Thoracic aorta (tissue), 1 donor: ENCODE measurements around the gene CIB1.

- RAMPAGE, long total RNA, result no peak
These were observed 30.8 kb downstream of the IDH2 start for GRCh38 chr15:90071501-90071738.

- RAMPAGE, long total RNA, result no peak
These were observed 47.5 kb upstream of the SEMA4B start for GRCh38 chr15:90153624-90154040.

DNA sequence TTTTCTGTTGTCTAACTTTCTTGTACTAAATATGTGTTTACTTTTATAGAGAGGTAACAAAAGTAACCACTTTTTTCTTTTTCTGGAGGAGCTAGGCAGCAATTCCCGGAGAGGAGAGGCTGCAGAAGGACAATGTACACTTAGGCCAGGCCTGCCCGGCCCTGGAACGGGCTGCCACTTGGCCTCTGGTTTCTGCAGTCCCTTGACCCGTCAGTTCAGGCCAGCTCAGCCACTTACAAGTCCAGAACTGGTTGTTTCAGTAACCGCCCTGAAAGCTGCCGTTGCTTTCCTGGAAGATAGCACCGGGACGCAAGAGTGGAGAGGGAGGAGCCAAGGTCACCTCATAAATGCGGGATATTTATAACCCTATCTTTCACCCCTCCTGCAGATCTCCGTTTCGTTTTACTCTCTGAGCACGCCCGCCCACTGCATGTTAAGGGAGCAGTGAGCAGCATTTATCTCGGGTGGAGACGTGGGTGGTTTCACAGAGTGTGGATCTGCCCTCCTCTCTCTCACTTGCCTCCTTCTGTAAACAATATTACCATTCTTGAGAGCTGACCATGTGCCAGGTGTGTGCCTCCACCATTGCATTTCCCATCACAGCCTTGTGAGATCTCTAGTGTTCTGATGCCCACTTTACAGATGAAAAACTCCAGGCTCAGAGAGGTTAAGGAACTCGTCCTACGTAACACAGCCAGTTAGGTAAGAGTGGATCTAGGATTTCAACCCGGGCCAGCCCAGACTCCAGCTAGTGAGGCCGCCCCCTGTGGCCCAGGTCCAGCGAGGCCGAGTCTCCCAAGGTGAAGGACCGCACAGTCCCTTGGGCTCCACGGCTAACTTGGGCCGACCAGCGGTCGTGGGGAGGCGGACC lies 17.0 kb upstream of the SEMA4B start:
- RAMPAGE, long total RNA, result no peak

DNA sequence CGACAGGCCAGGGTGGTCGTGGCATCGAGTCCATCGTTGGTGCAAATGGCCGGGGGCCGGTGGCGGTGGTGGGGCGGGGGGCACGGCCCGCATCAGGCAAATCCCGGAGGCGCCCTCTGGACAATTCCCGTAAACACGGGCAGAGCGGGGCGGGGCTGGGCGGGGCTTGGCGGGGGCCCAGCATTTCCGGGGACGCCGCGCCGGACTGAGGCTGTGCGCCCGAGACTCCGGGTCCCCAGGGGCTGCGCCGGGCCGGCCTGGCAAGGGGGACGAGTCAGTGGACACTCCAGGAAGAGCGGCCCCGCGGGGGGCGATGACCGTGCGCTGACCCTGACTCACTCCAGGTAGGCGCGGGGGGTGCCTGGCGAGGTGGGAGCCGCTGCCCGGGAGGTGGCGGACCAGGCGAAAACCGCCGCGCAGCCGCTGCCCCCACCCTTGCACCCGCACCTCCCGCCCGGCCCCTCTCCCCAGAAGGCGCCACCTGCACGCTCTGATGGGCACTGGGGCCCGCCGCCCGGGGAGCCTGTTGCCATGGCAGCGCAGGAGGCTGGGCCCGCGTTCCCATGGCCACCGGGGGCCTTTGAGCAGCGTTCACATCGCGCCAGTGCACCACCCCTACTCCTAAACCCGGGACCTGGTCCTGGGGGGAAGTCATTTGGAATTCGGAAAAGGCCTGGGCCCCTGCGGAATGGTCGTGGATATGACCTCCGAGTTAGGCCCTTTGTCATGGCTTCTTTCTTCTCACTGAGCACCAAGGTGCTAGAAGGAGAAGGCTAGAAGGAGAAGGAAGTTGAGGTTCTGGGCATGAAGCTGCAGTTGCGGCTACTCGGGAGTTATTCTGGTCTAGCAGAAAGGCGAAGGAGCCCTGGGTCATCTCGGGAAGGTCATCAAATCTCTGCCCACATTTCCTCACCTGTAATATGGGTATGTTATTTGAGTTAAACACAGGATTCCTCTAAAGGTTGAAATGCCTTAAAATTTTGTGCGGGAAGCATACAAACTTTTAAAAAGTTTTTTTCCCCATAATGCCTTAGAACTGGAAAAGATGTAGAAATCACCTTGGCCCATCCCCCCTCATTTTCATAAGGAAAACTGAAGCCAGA lies 16.0 kb upstream of the SEMA4B start:
- RAMPAGE, long total RNA, result no peak

DNA sequence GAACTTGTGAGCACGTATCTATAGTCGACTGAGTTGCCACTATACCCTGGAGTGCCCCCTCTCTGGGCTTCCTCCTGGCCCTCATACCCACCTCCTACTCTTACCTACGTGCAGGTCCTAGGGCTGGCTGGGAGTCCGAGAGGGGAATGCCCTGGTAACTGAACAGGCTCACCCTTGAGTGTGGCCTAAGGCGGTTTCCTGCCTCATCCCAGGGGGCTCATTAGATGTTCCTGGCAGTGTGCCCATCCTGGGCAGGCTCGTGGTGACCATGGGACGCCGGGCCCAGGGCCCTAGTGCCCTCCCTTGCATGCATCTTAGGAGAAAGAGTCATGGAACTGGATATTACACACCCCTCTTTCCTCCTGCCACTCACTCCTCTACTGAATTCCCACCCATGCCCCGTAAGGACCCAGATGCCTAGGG lies 2.8 kb downstream of the SEMA4B start:
- RAMPAGE, long total RNA, result no peak

- RAMPAGE, long total RNA, result no peak
These were observed 8.7 kb downstream of the SEMA4B start for GRCh38 chr15:90209624-90210389.

- RAMPAGE, long total RNA, result no peak
These were observed 2.6 kb downstream of the CIB1 start for GRCh38 chr15:90230801-90231784.

GRCh38 chr15:90233009-90234172 lies at the start of gene CIB1:
TSS of gene CIB1 (minus strand) at chr15:90233941.
- RAMPAGE, long total RNA, result no peak

DNA sequence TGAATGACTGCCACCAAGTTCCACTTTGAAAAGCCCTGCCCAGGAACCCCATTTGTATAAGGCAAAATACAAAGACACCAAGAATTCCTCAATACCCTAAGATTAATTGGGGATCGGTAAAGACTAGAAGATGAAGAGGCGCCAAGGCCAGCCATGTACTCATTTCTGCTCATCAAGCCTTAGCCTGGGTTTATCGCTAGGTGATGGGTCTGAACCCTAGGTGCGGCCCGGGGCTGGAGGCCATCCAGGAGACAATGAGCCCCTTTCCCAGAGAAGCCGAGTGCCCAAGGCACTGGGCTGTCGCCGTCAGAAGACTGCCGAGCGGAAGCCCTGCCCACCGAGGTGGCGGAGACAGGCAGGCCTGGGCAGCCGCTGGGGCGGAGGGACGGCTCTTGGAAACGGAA lies 428 bp upstream of the NGRN start:
- RAMPAGE, long total RNA, result no peak

GRCh38 chr15:90301075-90301767 lies 35.7 kb downstream of the NGRN start:
- RAMPAGE, long total RNA, result no peak

DNA sequence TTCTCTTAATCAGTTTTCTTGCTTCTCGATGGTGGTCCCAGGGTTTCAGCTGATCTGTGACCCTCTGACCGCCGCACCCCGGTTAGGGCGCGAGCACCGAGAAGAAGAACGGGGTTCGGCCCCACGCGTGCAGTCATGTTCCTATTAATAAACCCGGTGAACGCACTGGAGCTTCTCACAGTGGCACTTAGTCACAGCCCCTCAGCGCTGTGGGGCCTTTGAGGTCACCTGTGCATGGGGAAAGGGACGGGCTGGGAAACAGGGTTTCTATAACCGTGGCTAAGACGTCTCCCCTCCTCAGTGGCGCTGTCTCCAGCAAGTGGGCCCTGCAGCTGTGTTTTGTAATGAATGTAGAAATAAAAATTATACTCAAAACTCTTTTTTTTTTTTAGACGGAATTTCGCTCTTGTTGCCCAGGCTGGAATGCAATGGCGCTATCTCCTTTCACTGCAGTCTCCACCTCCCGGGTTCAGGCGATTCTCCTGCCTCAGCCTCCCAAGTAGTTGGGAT lies 567 bp downstream of the ZNF774 start:
- RAMPAGE, long total RNA, result no peak

- RAMPAGE, long total RNA, result no peak
These were observed 6.5 kb downstream of the ZNF774 start for GRCh38 chr15:90358511-90358979.

GRCh38 chr15:90402092-90402708 lies 14.2 kb downstream of the IQGAP1 start:
- RAMPAGE, long total RNA, result no peak

- RAMPAGE, long total RNA, result no peak
These were observed 25.3 kb downstream of the IQGAP1 start for GRCh38 chr15:90413162-90413834.

DNA sequence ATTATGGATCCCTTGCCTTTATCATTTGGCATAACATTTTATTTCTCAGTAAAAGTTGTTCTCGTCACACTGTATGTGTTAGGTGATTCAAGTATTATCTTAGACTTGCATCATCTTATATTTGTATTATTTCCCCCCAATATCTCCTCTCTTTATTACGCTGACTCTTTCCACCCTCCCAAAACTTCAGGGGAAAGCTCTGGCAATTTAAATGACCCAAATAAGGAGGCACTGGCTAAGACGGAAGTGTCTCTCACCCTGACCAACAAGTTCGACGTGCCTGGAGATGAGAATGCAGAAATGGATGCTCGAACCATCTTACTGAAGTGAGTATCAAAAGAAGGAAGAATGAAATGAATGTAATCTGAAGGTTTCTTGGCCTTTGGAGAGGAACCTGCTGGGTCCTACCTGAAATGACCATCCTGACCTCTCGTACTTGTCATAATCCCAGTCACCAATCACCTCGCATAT lies 42.9 kb upstream of the CRTC3 start:
- RAMPAGE, long total RNA, result no peak

DNA sequence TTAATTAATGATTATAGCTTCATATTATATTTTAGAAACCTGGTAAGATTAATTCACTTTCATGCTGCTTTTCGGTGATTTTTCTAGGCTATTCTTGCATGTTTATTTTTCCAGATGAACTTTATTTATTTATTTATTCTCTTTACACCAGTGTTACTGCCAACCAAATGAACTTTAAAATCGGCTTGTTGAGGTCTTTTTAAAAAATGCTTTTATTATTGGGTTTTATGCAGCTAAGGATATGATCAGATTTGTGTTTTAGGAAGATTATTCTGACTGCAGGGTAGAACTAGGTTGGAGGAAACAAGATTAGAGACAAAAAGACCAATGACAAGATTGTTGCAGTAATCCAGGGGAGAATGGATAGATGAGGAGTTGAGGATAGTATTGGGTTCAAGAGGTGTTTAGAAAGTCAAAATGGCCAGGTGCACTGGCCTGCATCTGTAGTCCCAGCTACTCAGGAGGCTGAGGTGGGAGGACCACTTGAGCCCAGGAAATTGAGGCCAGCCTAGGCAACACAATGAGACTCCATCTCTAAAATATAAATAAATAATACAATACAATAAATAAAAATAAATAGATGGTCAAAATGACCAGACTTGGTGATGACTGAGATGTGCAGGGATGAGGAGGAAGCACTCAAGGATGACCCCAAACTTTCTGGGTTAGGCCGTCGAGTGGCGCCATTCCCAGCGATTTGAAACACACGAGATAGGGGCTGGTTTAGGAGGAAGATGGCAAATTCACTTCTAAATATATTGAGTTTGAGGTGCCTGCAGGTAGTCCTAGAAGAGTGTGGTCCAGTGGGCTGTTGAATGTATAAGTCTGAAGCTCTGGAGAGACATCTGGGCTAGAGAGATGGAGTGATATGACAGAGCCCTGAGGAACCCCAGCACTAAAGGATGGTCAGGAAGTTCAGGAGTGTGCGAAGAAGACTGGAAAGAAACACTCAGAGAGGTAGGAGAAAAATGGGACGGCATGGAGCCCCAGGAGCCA lies 46.3 kb downstream of the CRTC3 start:
- RAMPAGE, long total RNA, result no peak

DNA sequence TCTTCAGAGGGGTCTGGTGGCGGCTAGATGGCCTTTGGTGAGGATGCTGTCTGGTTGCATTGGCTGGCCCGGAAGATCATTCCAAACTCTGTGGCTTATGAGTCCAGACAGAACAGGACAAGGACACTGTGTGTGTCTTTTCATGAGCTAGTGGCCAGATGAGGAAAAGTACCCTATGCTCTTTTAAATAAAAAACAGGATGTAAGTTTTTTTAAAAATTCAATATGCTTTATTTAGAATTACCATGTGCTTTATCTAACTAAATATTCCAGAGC lies 51.3 kb downstream of the CRTC3 start:
- RAMPAGE, long total RNA, result no peak

DNA sequence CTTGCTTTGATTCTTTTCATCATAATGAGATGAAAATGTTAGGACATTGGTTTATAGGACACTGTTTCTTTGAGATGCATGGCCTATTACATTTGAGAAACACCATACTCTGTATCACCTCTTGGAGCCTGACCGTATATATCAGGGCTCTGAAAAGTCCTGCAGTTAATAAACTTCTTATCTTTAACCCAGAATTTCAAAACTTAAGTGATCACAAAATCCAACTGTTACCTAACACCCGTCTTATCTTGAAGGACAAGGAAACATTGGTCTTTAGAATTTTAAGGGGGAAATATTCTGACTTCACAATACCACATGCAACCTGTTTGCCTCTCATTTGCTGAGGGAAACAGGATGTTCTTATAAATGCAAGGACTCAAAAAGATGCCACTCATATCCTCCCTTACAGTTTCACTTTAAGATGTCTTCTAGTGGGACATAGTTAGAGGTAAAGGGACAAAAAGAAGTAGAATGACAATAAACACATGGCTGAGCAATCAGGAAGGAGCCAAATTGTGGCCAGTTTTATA lies 67.8 kb downstream of the CRTC3 start:
- RAMPAGE, long total RNA, result no peak

DNA sequence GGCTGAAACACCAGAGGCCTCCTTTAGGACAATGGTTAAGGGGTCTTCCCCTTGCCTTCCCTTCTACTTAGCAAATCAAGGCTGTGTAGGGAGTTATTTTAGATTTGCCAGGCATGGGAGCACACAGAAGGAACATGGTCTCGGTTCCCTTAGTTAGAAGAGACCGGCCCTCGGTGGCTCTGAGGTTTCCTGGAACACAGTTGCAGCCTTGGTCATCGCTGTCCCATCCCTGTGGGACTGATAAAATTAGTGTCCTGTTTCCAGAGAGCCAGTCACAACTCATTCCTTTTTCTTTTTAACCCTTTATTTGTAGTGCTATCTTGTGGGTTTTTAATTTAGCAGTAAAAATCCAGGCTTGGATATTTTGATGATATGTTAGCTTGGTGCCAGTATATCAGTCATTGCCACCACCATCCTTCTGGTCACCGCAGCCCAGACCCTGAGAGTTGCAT lies 81.5 kb downstream of the CRTC3 start:
- RAMPAGE, long total RNA, result no peak

- RAMPAGE, long total RNA, result no peak
These were observed 56.2 kb upstream of the BLM start for GRCh38 chr15:90660975-90661275.